Umbilical cord (tissue), 2 donors: ENCODE results near the gene MAB21L3.

GRCh38 chr1:115063212-115063609 is 26.1 kb downstream of the TSPAN2 start:
- RAMPAGE, long total RNA: no peak

DNA sequence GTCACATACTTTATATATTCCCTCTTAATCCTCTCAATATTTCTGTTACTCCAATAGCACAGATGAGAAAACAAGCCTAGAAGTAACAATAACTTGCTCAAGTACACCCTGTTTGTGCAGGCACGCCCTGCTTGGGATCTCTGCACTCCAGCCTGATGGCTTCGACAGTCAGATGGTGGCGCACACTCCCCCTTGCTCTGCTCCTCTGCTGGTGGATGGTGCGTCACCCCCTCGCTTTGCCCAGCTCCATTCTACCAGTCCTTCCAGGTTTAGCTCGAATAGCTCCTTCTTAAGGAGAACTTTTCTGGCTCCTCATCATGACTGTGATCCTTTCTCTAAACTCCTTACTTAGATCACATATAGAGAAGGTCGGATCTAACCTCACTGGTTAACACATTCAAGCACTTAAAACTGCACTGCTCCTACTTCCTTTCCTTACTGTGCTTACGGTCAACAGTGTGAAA is 3.1 kb downstream of the TSPAN2 start:
- RAMPAGE, long total RNA: no peak

DNA sequence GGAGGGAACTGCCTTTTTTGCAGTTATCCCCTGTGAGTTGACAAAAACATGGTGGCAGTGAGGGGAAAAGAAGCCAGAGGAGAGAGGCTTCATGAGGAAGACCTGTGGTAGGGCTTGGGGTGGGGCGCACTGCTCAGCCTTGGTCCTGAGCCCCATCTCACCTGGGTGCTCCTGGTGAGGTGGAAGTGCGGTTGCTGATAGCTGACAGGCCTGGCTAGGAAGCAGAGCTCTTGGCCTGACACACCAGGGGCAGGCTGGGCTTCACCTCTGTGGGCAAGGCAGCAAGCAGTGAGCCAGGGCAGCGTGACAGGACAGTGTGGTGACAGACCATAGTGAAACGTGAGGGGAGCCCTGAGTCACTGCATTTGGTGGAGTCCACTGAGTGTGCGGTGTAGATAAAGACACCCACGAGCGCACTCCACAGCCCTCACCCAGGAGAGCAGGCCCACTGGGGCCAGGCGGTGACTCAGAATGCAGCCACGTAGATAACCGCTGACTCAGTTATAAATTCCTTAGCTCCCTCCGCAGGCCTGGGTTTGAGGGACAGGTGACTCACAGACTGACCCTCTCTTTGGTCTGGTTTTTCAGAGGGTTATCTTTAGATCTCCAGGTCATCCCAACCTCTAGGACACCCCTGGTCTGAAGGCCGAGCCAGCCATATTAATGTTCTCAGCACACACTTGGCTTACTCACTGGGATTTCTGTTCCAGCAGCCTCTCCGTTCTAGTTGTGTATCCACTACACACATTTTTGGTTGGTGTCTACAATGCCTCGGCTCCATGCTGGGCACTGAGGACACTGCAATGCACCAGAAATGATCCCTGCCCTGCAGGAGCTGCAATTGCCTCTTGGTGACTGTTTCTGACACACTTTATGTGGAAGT is 90.1 kb upstream of the TSPAN2 start:
- RAMPAGE, long total RNA: no peak

DNA sequence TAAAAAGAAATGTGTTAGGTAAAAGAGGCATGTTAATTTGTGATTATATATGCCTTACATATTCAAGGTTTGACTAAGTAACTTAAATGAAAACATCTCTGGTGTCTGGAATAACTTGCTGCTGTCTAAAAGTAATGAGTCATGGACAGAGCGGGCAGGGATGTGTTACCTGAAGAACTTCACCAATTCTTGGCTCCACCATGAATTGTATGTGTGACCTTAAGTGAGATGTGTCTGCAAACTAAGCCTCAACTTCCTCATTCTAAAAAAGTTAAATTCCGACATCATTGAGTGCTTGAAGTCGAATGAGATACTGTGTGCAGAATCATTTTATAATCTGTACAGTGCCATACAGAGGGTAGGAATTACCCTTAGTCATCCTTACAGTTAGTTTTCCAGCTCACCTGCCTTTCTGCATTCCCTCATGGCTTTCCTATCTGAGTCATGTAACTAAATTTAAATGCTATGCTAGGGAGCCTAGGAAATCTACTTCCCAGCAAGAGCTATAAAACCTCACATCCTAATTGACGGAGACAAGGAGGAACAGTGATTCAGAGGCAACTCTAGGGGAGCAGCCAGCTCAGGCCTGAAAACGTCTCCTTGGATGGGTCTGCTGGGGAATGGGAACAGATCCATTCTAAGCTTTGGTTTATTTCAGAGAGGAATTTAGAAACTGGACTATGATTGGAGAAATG is 100.7 kb upstream of the TSPAN2 start:
- RAMPAGE, long total RNA: no peak

GRCh38 chr1:115331846-115332522 is 6.1 kb downstream of the NGF start:
- RAMPAGE, long total RNA: no peak

DNA sequence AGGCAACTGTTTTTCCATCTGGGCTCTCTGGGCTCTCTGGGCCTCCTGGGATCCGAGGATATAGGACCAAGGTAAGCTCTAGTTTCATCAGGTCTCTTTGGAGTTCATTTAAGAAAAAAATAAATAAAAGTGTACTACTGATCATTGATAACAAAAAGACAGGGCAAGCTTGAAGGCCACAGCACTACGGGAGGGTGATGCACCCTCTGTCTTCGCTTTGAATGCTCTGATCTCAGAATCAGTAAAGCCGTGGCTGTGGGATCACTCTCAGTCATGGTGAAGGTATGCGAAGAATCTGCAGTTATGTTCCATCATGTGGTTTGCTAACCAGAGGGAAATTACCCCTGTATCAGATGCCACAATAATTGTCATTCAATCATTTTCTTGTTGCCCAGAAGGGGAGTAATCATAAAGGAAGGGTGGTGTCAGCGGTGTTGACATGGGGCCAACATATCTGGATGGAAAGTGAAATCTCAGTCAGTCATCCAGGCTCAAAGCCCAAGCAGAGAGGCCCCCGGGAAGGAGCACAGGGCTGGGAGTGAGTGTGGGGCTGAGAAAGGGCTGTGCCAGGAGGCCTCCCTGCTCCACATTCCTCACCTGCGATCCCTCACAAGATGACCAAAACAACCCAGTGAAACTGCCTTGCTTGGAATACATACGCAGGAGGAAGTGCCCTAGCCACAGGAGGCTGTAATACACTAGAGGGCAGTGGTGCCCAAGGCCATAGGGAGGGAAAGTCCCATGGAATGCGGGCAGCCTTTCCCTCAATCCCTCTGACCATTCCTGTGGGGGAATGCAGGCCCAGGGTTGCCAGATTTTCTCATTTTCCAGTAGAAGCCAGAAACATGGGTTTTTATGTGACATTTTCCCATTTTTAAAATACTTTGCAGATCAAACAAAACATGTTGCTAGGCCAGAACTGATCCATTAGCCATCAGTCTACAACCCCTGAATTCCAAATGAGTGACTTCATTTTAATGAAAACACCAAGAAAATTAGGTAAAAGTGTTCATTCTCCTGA is 95.8 kb upstream of the VANGL1 start:
- RAMPAGE, long total RNA: no peak

DNA sequence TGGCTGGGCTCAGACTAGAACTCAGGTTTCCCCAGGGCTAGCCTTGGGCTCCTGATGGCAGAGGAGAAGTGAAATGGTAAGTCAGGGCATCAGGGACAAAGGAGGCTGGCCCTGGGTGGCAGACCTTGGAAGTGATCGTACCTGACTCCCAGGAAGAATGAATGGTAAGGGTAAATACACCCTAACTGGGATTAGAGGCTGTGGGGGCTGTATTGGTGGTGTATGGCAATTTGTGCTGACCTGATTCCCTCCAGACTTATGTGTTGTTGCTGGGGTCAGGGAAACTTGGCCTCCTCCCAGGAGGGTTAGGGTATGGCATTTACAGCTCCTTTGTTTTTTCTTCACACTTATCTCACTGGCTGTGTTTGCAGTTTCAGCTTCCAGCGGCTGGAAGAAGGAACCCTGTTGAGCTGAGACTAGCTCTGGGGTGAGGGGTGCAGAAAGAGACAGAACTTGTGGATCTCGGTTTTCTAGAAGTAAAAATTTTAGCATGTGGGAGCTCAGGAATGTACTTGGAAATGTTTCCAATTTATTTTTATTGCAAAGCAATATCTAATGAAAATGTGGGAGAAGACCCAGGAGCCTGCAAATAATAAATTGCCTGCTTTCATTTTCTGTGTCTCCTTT is 8.2 kb downstream of the VANGL1 start:
- RAMPAGE, long total RNA: no peak

- RAMPAGE, long total RNA: no peak
Observed at GRCh38 chr1:115767277-115767971, 1.1 kb downstream of the CASQ2 start.

DNA sequence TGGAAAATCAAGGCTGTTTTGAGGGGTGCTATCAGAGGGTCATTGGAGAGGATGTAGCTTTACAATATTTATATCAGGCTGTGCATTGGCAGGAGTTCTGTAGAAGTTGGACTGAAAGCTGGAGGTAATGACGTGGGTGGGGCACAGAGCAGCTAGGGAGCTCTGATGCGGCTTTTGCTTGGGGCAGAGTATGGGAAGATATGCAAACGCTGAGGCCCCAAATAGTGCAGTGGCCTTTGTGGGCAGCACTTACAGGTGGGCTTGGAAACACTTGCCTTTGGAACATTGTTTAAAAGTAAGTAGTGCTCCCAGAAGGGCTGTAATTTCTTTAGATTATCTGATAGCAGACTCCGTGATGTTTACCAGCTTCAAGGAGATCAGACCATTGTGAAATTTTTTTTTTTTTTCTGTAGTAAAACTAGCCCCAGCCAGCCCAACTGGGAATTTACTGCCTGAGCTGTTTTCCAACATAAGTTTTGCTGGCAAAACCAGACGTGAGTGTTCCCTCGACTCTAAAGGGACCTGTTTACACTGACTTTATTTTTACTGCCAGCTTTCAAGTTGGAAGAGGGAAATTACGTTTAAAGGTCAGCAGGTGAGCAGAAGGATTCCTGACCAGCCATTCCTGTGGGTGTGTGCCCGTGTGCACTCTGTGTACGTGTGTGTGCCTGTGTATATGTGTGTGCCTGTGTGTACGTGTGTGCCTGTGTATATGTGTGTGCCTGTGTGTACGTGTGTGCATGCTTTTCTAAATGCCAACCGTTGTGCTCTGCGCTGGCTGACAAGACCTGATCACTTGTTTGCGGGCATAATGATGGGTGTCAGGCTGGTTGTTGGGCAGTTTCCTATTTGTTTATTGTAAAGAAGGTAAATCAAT is at the start of gene MAB21L3:
TSS of gene MAB21L3 (plus strand) at position 184 of the 877 bp plus-strand sequence.
- RAMPAGE, long total RNA: no peak

GRCh38 chr1:116153086-116153595 is 41.9 kb downstream of the MAB21L3 start:
- RAMPAGE, long total RNA: no peak

- RAMPAGE, long total RNA: no peak
Observed at GRCh38 chr1:116167625-116168295, 56.6 kb downstream of the MAB21L3 start.

- RAMPAGE, long total RNA: no peak
Observed at GRCh38 chr1:116287490-116287926, 85.5 kb upstream of the ATP1A1 start.

- RAMPAGE, long total RNA: no peak
Observed at GRCh38 chr1:116335672-116336159, 37.3 kb upstream of the ATP1A1 start.

- RAMPAGE, long total RNA: no peak
Observed at GRCh38 chr1:116356576-116357128, 16.4 kb upstream of the ATP1A1 start.

GRCh38 chr1:116388364-116388848 is 15.4 kb downstream of the ATP1A1 start:
- RAMPAGE, long total RNA: no peak

DNA sequence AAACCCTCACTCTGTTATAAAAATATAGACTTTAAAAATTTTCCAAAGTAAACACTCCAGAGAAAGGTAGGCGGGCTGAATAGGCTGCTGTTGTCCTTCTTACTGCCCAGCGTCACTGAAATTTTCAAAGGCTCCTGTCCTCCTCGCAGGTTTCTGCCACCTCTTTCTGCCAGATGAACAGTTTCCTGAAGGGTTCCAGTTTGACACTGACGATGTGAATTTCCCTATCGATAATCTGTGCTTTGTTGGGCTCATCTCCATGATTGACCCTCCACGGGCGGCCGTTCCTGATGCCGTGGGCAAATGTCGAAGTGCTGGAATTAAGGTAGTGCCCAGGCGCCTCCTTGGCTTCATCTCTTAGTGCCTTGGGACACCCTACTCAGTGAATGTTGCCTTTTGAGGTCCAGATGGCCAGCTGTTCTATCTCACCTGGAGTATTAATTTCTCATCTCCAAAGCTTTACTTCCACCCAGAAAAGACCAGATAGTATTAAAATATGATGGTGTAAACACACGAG is 22.0 kb downstream of the ATP1A1 start:
- RAMPAGE, long total RNA: no peak

- RAMPAGE, long total RNA: no peak
Observed at GRCh38 chr1:116402345-116403081, 29.5 kb downstream of the ATP1A1 start.

DNA sequence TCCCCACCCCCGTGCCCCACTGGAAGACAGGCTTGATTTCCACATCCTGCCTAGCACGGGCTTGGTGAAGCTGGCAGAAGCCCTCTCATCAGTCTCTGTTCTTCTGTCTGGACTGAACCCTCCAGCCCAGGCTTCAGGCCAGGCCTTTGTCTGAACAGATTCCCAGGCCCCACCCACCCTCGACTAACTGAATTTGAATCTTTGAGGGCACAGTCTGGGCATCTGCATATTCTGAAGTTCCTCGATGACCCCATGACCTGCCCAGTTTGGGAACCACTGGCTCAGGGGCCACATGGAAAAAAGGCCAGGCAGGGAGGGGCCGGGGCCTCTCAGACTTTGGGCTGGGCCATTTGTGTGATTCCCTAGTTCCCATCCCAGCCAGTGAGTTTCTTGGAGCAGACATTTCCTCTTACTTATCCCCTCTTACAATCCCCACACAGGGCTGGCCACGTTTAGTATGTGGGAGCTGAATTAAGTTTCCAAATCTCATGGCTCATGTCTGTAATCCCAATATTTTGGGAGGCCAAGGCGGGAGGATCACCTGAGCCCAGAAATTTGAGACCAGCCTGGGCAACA is 75.1 kb downstream of the CD58 start:
- RAMPAGE, long total RNA: no peak

DNA sequence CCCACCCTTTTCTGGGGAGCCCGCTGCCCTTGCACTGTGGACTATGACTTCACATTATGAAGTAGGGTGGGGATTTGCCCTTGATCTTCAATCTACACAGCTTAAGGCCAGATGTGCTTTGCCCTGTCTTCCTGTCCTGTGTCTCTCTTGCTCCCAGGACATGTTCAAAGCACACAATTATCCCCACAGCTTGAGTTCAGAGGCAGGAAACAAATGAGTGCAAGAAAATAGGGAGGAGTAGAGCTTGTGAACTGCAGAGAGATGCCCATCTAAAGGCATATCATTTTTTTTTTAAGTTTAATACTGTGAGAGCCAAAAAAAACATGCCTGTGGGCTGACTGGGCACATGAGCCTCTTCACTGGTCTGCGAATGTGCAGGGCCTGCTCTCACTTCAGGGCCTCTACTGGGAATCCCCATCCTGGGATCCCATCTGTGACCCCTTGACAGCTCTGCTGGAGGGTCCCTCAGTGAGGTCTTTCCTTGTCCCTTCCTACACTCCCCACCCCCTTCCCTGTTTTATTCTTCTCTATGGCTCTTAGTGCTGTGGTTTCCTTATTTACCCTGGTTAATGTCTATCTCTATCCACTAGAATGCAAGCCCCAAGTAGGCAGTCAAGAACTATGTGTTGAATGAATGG is 61.5 kb downstream of the CD58 start:
- RAMPAGE, long total RNA: no peak

- RAMPAGE, long total RNA: no peak
Observed at GRCh38 chr1:116556188-116557361, 14.3 kb downstream of the CD58 start.